Peritoneum (tissue), 1 donor: ENCODE data around the gene PARK7.

GRCh38 chr1:6686303-6686869 is 15.2 kb downstream of the DNAJC11 start:
- PRO-cap: no peak

DNA sequence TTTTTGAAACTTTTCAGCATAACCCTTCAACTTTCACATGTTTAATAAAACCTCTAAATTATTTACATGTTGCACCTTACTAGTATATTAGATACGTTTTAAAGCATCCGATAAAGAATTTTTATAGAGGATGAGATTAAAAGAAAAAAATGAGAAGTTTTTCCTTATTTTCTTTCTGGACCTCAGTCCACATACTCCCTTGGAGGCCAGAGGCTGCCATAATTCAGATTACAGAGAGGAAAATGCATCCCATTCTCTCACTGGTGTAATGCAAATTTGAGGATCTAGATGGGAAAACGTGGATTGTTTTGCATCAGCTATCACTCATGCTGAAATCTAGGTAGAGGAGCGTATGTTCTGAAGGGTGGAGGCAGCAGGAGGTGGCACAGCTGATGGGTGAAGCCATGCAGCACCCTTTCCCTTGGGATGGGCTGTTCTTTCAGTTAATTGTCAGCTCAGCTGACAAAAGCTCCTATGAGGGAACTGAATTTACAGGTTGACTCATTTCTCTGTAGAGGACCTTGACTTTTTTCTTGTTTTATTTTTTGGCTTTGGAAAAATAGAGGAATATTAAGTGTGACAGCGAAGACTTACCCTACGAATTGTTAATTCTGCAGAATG is 41.7 kb downstream of the CAMTA1 start:
- PRO-cap: no peak

GRCh38 chr1:7346722-7347430 is 424.2 kb upstream of the VAMP3 start:
- PRO-cap: no peak

GRCh38 chr1:7478829-7479606 is 292.1 kb upstream of the VAMP3 start:
- PRO-cap: no peak

GRCh38 chr1:7491039-7492224 is 279.7 kb upstream of the VAMP3 start:
- PRO-cap: no peak

DNA sequence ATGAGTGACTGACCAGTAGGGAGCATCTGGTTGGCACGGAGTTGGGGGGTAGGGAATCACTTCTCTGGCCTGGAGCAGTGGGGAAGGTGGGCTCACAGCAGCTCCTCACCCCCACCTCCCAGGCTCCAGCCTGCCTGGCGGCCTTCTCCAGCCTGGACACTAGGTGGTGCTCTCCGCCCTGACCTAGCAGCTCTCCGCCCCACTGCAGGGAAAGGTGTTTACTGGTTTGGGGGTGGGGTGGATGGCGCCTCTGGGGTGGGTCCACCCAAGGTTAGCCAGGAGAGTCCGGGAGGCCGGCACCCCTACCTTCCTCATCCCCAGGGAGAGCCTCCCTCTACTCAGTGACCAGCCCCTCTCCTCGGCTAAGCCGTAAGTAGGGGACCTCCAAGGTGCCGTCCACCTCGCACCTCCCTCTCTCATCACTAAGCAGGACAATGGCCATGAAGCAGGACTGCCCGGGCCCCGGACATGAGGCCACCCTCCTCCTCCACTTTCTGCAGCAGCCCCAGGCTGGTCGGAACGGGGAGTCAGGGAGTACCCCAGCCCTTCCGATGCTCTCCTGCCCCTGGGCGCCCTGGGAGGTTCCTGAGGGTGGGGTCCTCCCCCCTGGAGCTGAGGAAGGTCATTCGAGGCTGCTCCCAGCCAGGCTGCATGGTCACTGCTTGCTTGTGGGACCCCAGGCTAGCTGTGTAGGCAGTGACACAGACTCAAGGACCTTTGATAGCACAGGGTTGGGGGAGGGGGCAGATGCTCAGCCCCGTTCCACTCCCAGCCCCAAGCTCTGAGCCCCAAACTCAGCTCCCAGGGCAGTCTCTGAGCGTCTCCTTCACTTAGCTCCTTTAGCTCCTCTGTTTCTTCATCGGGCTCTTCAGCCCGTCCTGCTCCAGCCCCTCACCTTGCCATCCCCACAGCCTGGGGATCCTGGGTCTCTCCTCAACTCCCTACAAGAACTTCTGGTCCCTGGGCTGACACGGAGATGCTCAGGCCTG is 101.3 kb upstream of the VAMP3 start:
- PRO-cap: no peak

DNA sequence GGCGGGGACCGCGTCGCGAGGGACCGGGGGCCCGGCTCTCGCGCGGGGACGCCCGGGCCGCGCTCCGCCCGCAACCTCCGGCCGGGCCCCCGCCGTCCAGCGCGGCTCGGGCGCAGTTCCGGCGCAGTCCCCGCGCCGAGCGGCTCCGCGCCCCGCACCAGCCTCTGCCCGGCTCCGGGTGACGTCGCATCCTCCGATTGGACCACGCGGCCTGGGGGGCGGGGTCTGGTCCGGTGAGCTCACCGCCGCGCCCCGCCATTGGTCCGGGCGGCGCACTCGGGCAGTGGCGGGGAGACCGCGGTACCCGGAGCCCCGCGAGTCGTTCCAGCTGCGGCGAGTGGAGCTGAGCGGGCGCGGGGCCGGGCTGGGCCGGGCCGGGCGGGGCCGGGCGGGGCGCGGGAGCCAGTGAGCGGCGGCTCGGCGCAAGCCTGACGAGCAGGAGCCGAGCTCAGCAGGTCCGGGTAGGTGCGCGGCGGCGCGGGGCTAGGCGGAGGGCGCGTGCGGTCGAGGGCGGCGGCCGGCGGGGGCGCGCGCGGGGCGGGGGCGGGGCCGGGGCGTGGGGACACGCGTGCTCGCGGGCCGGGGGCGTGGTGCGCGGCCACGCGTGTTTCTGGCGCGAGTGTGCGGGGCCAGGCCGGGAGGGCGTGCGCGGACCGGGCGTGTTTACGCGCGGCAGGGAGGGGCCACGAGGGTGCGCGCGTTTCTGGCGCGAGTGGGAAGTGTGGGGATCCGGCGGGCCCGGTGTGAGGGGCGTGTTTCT is 66.5 kb upstream of the VAMP3 start:
- PRO-cap: no peak

DNA sequence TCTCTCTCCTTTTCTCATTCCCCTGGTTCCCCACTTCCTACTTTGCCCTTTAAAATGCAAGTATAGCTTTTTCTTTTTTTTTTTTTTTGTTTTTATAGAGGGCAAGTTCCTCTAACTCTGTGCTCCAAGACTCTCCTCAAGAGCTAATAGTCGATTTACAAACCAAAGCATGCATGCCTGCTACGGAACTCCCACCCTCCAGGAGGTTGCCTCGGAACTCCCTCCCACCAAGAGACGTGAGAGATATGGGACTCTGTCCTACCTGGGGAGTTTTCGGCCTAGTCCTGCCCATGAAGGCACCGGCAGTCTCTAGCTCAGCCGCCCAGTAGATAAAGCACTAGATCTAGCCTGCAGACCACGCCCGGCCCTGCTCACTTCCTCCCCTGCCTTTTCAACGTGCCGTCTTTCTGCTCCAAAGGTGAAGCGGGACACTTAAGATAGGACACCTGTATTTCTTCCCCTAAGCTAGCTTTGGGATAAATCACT is 27.7 kb downstream of the TNFRSF9 start:
- PRO-cap: no peak

GRCh38 chr1:7961383-7962395 is at the start of gene PARK7:
PARK7 (plus strand) TSS chr1:7961711.
- PRO-cap: bidirectional peak, plus-strand start at chr1:7961681, minus-strand start at chr1:7961458

DNA sequence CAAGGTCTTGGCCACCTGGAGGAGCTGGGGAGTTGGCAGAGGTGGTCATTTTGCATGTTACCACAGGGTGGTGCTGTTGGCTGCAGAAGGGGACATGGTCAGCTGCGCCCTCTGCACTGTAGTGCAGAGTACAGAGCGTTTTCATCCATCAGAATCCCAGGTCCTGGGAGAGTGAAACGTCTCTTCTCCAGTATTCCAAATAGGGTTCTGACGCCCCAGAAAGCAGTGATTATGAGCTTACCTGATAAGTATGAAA is 13.8 kb downstream of the PARK7 start:
- PRO-cap: no peak

- PRO-cap: no peak
These were observed 15.9 kb downstream of the ERRFI1 start for GRCh38 chr1:8010006-8010895.

DNA sequence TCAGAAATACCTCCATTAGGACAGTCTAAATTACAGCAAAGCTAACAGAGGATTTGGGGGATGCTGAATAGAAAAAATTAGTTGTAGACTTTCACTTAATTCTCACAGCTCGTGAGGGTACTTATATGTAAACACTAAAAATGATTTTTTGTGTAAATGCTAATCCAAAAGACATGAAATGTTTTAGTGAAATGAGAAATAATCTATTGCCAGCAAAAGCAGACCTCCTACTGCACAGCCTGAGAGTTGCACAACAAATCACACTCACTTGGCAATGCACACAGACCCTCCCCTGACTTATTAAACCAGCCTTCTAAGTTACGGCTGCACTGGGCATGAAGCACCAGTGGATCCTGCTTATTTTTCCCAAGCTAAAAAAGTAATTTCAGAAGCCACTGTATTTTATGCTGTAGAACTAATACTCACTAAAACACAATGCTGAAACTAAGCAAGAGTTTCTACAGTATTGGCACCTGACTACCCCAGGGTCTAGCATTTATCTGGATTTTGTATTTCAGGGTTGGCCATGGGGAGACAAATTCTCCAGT is 10.3 kb downstream of the ERRFI1 start:
- PRO-cap: no peak

DNA sequence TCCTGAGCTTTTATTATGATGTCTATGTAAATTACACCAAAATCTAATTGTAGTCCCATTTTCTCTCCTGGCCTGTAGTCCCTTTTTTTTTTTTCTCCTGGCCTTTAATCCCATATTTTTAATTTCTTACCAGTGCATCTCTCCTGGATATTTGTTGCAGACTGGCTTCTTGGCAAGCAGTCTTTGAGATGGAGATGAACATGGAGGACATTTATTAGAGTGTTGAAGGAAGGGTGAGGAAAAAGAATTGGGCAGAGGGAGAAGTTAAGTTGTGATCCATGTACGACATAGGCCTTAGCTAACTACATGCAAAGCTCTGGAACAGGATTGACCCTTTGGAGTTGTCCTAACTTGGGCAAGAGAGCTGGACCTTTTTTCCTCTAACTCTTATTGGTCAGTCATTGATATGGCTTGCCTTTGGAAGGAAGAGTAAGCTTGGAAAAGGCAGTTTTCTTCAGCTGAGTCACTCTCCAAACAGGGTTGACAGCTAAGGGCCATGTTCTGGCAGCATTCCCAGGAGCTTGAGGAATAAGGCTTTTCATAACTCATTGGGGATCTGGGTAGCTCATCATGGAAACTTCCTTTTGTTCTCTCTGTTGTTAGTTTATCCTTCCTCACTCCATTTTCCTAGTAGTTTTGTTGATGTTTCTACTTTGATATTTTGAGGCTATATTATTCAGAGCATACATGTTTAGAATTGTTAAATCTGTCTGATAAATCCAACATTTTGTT is 14.4 kb upstream of the ERRFI1 start:
- PRO-cap: no peak

GRCh38 chr1:8097973-8098421 is 71.9 kb upstream of the ERRFI1 start:
- PRO-cap: no peak

GRCh38 chr1:8127601-8127813 is 101.4 kb upstream of the ERRFI1 start:
- PRO-cap: no peak

- PRO-cap: no peak
These were observed 115.6 kb upstream of the SLC45A1 start for GRCh38 chr1:8202125-8202943.

- PRO-cap: no peak
These were observed 58.5 kb upstream of the SLC45A1 start for GRCh38 chr1:8259144-8260072.

DNA sequence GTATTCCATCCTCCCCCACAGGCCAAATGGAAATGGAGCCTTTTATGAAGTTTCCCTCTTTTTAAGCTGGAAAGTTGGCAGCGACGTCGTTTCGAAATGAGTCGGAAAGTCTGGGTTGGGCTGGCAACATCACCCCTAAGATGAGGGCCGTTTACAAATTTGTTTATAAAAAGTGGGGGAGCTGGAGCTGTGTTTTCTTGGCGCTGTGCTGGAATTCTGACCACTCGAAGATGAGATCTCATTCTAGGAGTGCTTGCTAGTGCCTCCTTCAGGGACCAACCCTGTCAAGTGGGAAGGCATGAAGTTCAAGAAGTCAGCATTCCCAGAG is 23.6 kb upstream of the SLC45A1 start:
- PRO-cap: no peak

GRCh38 chr1:8314244-8314728 is 3.6 kb upstream of the SLC45A1 start:
- PRO-cap: no peak

DNA sequence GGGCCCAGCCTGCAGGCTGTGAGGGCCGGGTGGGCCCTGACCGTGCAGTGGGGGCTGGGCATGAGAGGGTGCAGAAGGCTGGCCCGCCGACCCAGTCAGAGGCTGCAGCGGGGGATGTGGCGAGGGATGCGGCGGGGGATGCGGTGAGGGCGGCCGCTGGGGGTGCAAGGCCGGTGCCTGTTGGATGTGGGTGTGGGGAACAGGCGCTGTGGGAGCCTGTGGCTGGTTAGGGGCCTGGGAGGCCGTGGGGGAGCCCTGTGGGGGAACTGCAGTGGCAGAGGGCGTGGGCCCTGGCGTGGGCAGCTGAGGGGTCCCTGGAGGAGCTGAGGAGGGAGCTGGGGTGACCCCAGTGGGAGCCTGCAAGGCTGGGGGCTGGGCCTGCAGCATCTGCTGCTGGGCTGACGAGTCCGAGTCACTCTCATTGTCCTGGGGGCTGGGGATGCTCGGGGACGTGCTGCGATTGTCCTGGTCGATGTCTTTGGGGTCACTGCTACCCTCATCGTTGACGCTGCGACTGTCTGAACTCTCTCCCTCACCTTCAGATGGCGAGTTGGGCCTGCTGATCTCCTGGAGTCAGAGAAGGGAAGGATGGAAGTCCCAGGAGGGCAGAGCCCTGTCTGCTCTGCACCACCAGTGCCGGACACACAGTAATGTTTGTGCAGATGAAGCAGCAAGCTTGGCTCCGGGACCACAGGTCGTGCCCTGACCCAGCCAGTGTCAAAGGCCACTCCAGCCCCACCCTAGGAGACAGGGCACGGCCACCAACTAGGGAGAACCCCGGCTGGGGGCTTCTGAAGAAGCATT is 43.2 kb downstream of the SLC45A1 start:
- PRO-cap: no peak